GM12892 (cell line): ENCODE measurements around a stretch of chr9.

DNA sequence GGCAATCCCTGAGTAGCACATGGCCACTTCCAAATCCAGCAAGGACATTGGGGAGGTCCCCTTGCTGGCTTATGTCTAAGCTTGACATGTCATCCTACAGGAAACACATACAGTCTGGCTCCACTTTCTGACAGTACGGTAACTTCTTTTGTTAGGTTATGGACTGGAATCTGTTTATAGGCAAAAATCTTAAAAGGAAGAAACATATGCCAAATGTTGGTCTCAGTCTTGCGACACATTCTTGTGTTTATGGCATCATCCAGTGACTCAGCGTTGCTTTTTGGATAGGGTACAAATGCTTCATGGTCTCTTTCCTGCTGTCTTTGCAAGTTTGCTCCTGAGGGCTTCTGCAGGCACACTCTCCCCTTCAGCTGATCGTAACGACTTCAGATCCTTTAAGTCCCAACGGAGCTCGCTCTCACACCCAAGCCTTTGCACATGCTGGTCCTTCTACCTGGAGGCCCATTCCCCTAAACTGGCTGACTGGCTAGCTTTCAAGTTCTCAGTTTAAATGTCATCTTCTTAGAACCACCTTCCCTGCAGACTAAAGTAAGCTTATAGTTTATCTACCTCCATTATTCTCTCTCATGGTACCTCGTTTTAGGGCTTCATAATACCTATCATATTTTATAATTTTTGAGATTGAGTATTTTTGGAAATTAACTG, 23.6 kb upstream of the TNFSF8 start:
- RRBS: no CpG with 5 or more reads among the region's 8 CpGs

DNA sequence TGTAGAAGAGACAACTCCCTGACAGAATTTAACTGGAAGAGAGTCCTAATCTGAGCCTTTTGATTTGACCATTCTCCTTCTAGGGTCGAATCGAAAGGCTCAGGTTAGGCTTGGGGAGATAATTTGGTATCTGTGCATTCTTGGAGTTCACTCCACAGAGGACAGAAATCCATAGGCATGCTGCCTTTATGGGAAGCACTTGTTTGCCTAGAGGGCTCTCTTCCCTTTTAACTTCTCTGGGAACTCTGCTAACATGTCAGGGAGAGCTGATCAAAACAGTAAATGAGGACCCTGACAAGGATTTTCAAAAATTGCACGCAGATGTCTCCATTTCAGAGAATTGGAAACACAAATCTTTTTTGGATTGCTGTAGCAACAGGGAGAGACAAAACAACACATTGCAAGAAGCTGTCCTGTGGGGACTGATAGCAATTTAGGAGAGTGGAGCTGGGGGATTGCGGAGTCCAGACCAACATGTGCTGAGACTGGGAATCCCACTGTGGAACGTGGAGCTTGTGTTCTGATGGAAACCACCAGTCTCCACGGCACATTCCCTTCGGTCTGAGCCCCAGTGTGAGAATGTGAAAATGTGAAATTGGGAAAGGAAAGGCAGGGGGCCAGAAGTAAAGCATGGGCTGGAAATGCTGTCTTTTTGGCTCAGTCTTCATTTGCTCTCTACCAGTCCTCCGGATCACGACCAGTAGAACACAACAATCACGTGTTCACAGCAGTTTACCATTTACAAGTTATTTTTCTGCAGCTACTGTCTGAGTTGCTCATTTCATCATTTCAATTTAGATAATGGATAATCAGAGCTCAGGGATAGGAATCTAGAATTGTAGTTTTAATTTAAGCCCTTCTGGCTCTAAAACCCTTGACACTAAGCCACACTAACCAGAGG, 348.7 kb upstream of the TNC start:
- RRBS: no CpG with 5 or more reads among the region's 10 CpGs

- RRBS: no CpG with 5 or more reads among the region's 5 CpGs
Observed at GRCh38 chr9:115591543-115592081, 473.7 kb upstream of the TNC start.

DNA sequence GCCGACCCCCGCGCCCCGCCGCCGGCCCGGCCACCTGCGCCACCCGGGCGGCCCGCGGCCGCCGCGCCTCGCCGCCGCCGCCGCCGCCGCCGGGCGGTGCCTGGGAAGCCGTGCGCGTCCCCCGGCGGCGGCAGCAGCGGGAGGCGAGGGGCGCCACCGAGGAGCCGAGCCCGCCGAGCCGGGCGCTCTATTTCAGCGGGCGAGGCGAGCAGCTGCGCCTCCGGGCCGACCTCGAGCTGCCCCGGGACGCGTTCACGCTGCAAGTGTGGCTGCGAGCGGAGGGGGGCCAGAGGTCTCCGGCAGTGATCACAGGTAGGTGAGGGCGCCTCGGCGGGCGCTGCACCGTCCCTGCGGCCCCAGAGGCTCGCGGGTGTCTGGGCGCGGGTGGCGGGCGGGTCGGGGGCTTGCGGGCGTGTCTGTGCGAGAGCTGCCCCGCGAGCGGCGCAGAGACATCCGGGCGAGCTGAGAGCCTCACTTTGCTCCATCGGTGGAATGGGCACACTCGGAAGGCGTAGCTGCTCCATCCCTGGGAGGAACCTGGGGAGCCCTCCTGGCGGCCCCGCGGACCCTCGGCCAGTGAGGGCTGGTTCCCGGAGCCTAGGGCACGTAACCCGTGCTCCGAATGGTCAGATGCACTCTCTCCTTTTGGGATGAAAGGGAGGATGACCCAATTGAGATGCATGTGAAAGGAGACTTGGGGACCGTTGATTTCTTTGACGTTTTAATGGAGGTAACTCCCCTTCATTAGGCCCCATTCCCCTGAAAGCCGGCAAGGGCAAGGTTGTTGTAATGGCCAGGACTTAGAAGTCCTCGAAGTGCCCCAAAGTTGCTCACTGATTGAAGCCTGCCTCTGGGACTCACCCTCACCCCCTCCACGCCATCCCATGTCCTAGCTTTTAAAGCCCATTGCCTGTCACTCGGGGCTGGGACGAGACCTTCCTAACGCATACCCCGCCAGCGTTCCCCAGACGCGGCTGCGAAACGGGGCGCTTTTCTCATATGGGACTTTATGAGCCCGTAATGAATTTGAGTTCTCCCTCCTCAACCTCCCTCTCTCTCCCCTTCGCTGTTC, 1.0 kb downstream of the PAPPA start:
- RRBS: 11% methylated on average over 35 of the region's 103 CpGs

- RRBS: no CpG with 5 or more reads among the region's 20 CpGs
Observed at GRCh38 chr9:116155351-116156257, 2.0 kb downstream of the PAPPA start.

GRCh38 chr9:116304017-116304425, 150.4 kb downstream of the PAPPA start:
- RRBS: no CpG with 5 or more reads among the region's 3 CpGs

DNA sequence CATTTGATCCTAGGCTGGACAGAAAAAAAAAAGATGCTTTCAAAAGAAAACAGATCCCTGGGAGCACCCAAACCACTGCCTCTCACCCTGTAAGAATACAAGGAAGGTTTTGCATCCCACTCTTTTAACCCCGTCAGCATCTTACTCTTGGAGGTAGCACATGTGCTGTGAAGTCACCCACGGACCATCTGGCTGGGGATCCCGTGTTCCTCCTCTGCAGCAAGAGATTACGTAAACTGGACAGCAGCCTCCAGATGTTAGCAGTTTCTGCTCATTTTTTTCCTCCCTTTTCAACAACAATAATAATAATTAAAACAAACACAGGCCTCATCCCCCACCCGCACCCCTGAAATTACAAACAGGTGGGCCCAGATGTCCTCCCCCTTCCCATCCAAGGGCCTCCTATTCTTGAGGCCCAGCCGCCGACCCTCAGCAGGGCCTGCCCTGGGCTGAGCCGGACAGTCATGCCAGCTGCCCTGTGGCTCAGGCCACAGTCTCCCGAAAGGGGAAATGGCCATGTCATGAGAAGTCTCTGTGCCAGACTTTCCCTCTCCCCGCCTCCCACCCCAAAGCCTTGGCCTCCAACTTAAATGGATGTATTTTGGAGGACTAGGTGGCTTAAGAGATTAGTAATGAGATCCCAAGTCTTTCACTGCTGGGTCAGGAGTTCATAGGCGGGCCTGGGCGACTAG, 165.0 kb downstream of the PAPPA start:
- RRBS: no CpG with 5 or more reads among the region's 12 CpGs

DNA sequence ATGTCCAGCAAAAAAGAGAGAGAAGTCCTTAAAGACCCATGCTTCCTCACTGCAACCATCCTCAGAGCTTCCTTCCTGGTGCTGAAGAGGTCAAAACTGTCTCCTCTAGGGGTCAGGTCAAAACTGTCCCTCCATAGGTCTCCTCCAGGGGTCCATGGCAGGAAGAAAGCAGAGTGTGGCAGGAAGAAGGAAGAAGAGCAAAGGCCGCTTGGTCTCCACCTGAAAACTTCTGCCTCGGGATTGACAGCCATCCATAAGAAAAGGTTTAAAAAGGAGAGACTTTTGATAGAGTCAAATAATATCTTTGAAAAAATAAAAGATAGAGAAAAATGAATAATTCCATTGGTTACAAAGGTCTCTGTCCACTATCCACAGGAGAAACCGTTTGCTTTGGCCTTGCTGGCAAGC, 261.8 kb upstream of the TRIM32 start:
- RRBS: no CpG with 5 or more reads among the region's 3 CpGs

- RRBS: no CpG with 5 or more reads among the region's 6 CpGs
Observed at GRCh38 chr9:116543604-116544062, 143.5 kb upstream of the TRIM32 start.

DNA sequence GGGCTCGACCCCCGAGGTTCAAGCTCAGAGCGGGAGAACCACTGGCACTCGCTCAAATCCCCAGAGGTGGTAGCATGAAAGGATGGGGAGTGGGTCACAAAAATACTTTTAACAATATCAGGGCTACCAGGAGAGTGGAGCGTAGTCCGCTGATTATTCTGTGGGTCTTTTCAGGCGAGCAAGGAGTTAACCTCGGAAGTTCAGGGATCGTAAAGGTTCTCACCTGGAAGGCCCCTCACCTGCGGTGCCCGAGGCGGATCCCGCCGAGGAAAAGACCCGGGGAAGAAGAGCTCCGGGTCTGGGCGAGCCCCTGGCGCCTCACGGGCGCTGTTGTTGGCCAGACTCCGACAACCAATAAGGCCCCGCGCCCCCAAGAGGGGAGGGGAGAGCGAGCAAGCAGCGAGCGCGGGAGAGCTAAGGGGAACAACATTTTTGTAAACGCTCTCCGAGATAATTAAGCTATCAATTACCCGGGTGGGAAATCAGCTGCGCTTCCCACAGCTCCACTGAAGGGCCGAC, 1.7 kb downstream of the ASTN2 start:
- RRBS: 1% methylated on average over 3 of the region's 32 CpGs

- RRBS: no CpG with 5 or more reads among the region's 4 CpGs
Observed at GRCh38 chr9:117516514-117517332, 101.9 kb upstream of the ASTN2 start.

- RRBS: no CpG with 5 or more reads among the region's 4 CpGs
Observed at GRCh38 chr9:117644624-117644823, 59.7 kb upstream of the TLR4 start.

DNA sequence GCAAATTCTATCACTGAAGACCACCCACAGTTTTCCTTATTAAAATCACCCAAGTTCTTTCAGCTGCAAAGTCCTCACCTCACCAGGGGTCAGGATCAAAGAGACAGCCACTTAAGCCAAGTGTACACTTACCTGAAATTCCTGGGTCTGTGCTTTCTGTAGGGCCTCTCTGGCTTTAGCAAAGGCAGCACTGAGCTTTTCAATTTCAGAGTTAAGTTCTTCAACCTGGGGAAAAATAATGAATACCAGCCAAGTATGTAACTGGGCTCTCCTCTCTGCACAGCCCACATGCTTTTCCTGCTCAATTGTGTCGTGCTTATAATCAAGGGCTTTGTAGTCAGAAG, 55.1 kb downstream of the CDK5RAP2 start:
- RRBS: no CpG with 5 or more reads among the region's 1 CpG

GRCh38 chr9:120536108-120536767, 43.7 kb downstream of the CDK5RAP2 start:
- RRBS: no CpG with 5 or more reads among the region's 7 CpGs

GRCh38 chr9:120550577-120550970, 29.4 kb downstream of the CDK5RAP2 start:
- RRBS: no CpG with 5 or more reads among the region's 1 CpG

- RRBS: no CpG with 5 or more reads among the region's 9 CpGs
Observed at GRCh38 chr9:120710073-120710762, 4.1 kb downstream of the MEGF9 start.

DNA sequence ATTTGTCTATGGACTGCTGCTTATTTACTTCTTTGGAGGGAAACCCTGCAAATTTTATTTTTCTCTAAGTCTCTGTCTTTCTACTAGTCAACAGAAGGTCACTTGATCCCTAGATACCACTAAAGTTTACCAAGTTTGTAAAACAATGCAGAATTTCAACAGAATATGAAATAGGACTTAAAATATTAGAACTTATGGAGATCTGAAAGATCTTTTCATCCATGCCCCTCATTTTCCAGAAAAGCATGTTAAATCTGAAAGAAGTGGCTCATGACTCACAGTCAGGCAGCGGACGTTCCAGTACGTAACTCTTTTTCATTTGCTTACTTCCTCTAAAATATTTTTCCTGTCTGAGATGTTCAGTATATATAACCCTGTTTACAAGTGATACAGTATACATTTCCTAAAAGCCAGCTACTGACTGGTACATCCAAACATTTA, 22.4 kb downstream of the FBXW2 start:
- RRBS: no CpG with 5 or more reads among the region's 3 CpGs

DNA sequence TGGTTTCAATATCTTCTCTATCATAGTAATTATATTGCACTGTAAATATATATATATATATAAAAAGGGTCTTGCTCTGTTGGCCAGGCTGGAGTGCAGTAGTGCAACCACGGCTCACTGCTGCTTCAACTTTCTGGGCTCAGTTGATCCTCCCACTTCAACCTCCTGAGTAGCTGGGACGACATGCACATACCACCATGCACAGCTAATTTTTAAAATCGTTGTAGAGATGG, 12.0 kb downstream of the PSMD5 start:
- RRBS: no CpG with 5 or more reads among the region's 3 CpGs

DNA sequence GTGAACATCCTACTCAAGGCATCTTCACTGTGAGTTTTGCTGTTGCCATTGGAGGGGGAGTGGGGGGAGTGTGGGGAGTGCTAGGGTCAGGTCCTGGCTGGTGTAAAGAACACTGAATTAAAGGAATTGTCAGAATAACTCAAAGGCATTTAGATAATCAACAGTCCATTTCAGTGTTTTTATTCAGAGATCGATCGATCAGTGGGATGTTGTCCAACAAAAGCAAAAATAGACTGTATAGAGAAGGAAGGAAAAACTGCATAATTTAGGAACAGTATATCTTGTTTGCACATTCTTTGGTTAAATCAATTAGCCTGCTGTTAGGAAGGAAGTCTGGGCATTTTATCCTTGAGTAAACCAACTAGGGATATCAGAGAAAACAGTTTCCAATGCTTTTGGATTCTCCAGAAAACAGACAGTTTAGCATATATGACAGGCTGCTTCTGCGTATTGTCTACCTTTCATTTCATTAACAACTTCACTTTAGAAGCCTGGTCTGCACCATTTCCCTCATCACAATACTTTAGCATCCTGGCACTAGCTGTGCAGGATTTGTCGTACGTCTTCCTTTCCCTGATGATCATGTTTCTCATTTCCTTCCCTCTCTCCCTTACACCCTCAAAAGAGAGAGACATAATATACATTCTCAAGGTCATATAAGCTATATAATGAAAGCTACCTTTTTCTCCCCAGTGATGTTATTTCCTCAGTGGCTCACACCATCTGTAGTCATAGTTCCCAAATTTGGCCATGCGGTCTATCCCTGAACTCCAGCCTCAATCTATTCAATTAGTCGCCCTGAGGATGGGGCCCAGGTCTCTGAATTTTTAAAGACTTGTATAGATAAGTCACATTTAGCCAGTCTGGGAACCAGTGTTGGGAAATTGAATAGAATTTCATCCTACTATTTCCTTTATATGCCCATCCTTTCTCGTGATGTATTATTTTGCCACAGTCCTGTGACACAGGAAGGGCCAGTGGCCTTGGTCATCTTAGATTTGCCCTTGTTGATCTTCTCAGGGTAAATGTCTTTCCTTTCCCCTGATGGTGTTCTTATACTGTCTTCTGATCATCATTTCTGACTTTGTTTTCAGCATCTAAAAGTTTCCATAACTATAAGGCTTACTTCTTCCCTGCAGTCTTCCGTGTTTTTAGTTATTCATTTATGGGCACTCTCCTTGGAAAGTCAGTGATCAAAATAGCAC, 5.0 kb upstream of the PSMD5 start:
- RRBS: no CpG with 5 or more reads among the region's 9 CpGs

- RRBS: no CpG with 5 or more reads among the region's 21 CpGs
Observed at GRCh38 chr9:120857113-120858377, 14.8 kb upstream of the PSMD5 start.